ENCODE measurements around a stretch of chr5.

DNA sequence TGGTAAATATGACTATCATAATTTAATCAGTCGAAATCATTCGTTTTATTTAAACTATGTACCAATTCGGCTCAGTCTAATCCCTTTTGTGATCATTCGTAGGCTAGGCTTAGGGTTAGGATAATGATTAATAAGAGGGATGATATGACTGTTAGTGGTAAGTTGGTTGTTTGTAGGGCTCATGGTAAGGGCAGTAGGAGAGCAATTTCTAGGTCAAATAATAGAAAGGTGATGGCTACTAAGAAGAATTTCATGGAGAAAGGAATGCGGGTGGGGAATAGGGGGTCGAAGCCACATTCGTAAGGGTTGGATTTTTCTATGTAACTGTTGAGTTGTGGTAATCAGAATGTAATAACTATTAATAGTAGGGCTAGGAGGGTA, 484.5 kb upstream of the FAM174A start:
- PRO-cap = no peak

GRCh38 chr5:100575767-100576139, 40.6 kb downstream of the FAM174A start:
- PRO-cap = no peak

GRCh38 chr5:100731630-100732141, 171.4 kb downstream of the ST8SIA4 start:
- PRO-cap = no peak

- PRO-cap = no peak
These were observed 47.1 kb downstream of the ST8SIA4 start for GRCh38 chr5:100855802-100856473.

GRCh38 chr5:100889066-100889677, 13.9 kb downstream of the ST8SIA4 start:
- PRO-cap = bidirectional peak, plus-strand start at chr5:100889396, minus-strand start at chr5:100889276

GRCh38 chr5:100899796-100900151, 3.3 kb downstream of the ST8SIA4 start:
- PRO-cap = no peak

DNA sequence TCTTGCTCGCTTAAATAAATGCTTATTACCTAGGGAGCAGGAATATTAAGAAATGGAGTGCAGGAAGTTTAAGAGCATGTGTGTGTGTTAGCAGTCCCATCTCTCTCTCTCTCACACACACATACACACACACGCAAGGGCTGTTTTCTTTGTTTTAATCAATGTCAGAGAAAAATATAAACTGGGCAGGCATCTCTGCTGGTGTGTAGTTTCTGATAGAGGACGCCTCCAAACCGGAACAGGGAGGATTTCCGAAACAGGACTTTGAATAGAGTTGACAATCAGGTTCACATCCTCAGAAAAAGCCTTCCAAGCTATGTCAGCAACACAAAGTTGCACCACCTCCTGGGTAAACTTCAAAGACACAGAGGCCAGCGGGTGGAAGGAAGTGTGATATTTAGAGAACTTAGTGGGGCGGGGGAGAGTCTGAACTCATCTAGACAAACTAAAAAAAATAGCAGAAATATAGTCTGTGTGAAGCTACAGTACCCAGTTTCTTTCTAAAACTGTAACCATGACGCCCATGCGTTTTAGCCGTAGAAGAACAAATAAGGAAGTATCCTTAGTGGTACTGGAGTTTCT, 1.2 kb downstream of the ST8SIA4 start:
- PRO-cap = bidirectional peak, plus-strand start at position 394 of the sequence, minus-strand start at position 318 of the sequence

- PRO-cap = no peak
These were observed 3.8 kb downstream of the PAM start for GRCh38 chr5:102758925-102759324.

GRCh38 chr5:103275926-103276556, 17.5 kb downstream of the MACIR start:
- PRO-cap = no peak

DNA sequence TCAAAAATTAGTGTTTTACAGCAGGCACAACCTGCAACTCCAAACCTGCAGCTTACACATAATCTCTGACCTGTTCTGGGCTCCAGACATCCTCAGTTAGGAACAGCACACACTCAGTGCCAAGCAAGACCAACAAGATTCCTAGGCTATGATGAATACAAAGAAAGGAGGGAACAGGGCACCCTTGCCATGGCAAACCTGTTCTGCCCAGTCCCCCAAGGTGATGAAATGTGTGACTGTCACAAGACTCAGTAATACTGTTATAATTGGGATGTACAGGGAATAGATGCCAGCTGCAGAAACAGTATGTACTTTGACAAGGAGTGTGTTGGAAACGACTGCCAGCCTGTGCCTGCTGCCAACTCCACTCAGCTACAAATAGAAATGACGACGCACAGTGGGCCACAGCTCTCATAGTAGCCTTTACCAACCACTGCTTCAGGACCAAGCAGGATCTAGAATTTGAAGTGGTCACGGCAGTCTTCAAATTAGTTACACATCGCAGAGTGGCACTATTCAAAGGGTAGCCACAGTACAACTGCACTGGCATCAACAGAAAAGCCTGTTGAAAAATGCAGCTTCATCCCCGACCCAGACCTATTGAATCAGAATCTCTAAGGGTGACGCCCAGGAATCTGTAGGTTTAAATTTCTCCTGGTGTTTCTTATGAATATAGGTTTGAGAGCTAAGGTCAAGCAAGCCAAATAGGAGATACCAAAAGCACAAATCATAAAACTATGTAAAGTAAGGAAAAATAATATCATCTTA, 452.9 kb downstream of the EFNA5 start:
- PRO-cap = no peak

GRCh38 chr5:107466056-107466828, 204.5 kb downstream of the EFNA5 start:
- PRO-cap = no peak

DNA sequence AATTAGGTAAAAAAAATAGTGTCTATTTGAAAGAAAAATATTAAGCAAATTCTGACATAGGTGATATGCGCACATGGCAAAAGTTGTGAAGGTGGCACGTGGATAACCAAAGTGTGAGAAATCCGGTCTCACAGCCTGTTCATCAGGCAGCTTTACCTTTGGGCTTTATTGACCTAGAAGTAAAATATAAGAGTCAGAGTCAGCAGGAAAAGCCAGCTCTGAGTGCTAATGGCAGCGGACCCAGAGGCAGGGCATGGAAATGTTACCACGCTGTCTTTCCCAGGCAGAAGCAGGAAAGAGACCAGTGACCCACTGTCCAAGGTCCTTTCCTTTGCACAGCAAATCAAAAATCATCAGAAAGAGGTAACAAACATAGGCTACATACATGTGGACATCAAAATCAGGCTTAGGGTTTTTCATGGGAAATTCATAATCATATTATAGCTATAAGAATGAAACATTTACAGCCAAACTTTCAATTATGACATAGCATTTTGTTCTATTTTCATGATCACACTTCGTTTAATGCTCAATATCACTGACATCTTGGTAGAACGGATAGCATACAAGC, 203.1 kb downstream of the EFNA5 start:
- PRO-cap = no peak

DNA sequence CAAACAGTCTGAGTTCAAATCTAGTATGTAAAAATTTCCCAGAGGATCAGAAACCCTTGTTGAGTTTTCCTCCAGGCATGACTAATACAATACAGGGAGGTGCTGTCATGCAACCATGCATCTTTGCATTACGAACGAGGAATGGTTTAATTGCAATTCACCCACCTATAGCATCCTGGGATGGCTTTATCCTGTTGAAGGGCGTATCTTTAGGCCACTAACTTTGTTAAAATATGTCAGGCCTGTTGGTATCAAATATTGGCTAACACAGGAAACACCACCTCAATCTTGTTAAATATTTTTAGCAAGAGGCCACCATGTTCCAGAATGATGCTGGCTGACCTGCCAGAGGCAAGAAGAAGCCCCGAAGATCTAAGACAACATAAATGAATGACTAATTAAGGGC, 196.3 kb downstream of the EFNA5 start:
- PRO-cap = no peak

GRCh38 chr5:107501552-107502945, 168.7 kb downstream of the EFNA5 start:
- PRO-cap = no peak

GRCh38 chr5:107651171-107652020, 19.3 kb downstream of the EFNA5 start:
- PRO-cap = no peak

GRCh38 chr5:107812272-107812984, 141.7 kb upstream of the EFNA5 start:
- PRO-cap = no peak

DNA sequence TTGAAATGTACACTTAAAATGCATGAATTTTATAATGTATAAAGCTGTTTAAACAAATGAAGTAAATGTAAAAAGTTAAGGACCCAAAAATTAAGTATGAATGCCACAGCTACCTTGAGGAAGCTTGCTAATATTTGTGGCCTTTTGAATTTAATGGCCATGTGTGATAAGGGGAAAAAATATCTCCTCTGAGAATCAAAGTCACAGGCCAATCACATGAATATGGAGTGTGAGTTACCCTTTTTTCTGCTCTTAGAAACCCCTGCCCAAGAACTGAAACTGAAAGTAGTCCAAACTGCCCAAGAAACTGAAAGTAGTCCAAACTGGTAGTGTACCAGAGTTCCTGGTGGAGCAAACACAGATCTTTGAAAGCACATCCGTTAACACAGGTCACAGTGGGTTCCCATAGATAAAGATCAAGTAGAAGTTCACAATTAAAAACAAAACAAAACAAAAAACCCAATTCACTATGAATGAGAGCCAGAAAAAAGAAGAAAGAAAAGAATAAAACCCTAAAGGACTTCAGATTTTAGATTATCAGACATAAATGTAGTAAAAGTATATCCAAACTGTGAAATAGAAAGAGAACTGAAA, 332.4 kb upstream of the EFNA5 start:
- PRO-cap = unidirectional peak, plus-strand start at position 358 of the sequence

DNA sequence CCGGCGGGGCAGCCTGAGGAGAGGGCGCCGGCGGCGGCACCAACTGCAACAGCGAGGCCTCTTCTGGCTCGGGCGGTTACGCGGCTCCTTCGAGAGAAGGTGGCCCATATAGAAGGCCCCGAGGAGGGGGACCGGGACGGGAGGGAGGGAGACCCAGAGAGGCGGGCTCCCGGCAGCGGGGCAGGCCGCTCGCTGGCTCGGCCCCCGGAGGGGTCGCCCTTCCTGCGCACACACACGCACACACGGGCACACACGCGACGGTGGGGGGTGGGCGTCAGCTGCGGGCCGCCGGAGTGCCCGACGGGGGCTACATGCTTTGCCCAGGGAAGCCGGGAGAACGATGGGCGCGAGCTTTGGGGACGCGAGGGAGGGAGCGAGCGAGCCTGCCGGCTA, 318 bp downstream of the FBXL17 start:
- PRO-cap = bidirectional peak, plus-strand start at position 249 of the sequence, minus-strand start at position 194 of the sequence

GRCh38 chr5:108735718-108736386, 11.8 kb upstream of the FER start:
- PRO-cap = no peak

GRCh38 chr5:109688675-109689145, 1.0 kb upstream of the MAN2A1 start:
- PRO-cap = no peak

Measured in SEM (cell line).